ENCODE measurements around the genes CTSW, CST6 and RIN1.

- RRBS, result no CpG with 5 or more reads among the region's 12 CpGs
Observed at GRCh38 chr11:65588005-65588668, 7.5 kb downstream of the KCNK7 start.

DNA sequence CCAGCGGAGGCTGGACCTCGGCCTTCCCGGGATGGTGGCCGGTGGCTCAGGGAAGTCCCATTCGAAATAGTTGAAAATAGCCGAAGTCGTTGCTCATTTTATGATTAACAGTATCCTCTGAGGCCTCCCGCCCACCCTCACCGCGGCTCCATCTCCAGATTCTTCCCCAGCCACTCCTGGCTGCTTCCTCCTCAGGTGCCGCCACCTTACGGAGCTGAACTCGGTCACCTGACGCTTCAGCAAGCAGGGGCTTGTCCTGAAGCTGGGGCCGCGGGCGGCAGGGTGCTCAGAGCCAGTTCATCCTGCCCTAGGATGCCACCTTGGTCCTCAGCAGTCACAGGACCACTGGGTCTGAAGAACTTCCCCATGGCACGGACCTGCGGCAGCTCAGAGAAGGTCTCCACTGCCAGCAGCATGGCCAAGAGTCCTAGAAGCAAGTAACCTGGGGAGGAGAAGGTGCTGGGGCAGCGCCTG lies 2.8 kb downstream of the KCNK7 start:
- RRBS, result 70% methylated on average over 3 of the region's 20 CpGs

- RRBS, result 4% methylated on average over 23 of the region's 62 CpGs
Observed at GRCh38 chr11:65615905-65617043, 698 bp downstream of the PCNX3 start.

DNA sequence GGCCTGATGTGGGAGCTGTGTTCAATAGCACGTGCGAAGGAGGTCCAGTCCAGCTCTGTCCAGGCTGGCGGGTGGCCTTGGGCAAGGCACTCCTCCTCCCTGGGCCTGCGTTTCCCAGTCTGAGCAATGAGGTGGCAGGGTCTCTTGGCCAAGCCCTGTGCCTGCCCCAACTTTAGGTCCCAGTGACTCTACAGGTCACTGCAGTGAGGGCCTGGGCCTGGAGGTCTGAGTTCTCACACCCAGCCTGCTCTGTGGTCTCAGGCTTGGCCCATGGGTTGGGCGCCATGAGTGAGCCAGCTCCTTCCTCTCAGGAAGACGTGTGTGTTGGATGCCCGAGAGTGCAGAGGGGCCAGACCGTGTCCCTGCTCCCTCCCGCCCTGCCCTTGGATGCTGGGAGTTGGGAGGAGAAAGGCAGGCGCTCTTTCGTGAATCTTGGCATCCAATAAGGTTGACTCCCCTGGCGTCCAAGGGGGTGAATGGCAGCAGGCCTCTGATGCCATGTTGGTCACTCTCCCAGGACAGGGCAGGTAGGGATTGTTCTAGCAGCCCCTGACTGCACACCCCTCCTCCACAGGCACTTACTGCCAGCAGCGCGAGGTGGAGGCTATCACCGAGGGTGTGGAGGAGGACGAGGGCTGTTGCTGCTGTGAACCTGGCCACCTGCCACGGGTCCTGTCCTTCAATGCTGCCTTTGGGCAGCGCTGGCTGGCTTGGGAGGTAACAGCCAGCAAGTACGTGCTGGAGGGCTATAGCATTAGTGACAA lies 7.9 kb upstream of the SIPA1 start:
- RRBS, result no CpG with 5 or more reads among the region's 19 CpGs

DNA sequence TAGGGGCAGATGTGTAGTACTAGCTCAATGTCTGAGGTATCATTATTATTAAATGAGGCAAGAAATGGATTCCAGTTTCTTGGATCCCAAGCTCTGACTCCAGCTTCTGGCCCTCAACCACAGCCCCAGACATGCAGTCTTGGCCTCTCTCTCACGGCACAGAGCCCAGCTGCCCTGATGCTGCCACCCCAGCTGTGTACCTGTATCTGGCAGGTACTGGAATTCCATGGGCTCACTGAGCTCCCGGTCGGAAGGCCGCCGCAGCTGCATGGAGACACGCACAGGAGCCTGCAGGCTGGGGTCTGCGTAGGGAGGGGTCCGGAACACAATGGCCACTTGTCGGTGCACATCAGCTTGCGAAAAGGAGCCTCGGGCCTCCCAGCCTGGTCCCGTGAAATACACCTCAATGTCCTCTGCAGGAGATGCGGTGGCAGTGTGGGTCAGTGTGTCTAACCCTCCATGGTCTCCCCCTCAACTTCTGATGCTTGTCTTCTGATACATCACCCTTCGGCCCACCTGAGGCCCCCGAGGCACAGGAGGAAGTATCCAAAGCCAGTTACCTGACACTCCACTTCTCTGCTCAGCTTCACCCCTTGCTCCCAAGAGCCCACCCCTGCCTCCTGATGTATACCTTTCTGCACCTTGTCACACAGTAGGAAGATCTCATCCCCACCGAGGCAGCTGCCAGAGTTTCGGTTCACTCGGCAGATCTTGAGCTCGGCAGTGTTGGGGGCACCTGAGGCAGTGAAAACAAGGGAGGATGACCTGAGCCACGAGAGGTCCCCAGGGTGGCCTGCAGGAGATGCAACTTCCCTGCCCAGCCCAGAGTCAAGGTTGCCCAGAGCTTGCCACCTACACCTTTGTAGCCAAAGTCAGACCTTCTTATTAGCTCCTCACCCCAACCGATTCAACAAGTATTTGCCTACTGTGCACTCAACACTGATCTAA lies 4.4 kb downstream of the RELA start:
- RRBS, result 93% methylated on average over 7 of the region's 21 CpGs

GRCh38 chr11:65851592-65852605 lies 6.1 kb downstream of the CFL1 start:
- RRBS, result 85% methylated on average over 3 of the region's 15 CpGs

DNA sequence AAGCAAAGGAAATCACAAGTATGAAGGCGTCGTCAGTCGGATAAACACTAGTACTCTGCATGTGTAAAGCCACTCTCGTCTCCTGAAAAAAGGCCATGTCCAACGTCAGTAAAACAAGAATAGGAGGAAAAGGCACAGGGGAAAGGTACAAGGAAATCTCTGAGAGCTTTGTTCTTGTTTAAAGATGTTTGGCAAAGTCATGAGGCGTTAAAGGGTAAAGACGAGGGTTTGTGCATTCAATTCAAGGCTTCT lies 580 bp upstream of the CFL1 start:
- RRBS, result no CpG with 5 or more reads among the region's 7 CpGs

DNA sequence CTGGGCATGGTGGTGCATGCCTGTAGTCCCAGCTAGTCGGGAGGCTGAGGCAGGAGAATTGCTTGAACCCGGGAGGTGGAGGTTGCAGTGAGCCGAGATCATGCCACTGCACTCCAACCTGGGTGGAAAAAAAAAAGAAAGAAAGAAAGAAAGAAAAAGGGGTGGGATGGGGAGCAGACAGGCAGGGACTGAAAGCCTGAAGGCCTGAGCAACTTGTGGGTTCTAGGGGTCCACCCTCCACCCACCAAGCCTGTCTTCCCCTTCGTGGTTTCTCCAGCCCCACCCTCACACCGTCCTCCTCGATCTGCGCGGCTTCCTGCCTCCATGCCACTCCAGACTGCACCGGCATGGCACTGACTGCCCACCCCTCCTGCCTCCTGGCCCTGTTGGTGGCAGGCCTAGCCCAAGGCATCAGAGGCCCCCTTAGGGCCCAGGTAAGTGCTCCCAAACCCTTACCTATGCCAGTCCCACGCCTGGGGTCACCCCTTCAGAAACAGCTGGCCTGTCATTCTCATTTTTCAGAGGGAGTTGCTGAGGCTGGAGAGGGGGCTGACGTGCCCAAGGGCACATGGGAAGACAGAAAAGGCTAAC lies at the start of gene CTSW:
CTSW (plus strand) TSS at position 330 of the 591 bp plus-strand sequence.
- RRBS, result no CpG with 5 or more reads among the region's 11 CpGs

- RRBS, result no CpG with 5 or more reads among the region's 14 CpGs
Observed at GRCh38 chr11:65911607-65912383, 7.1 kb downstream of the C11orf68 start.

DNA sequence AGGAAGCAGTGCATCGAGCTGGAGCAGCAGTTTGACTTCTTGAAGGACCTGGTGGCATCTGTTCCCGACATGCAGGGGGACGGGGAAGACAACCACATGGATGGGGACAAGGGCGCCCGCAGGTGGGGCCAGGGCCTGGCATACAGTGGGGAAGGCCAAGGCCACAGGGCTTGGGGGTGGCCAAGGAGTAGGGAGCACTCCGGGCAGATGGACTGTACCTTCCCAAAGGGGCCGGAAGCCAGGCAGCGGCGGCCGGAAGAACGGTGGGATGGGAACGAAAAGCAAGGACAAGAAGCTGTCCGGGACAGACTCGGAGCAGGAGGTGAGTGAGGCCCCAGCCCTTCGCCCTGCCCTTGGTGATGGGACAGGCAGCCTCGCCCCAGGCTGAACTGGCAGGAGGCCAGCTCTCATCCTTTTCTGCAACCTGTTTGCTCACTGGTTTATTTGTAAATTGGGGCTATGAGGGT lies 1.1 kb downstream of the DRAP1 start:
- RRBS, result 49% methylated on average over 2 of the region's 16 CpGs

DNA sequence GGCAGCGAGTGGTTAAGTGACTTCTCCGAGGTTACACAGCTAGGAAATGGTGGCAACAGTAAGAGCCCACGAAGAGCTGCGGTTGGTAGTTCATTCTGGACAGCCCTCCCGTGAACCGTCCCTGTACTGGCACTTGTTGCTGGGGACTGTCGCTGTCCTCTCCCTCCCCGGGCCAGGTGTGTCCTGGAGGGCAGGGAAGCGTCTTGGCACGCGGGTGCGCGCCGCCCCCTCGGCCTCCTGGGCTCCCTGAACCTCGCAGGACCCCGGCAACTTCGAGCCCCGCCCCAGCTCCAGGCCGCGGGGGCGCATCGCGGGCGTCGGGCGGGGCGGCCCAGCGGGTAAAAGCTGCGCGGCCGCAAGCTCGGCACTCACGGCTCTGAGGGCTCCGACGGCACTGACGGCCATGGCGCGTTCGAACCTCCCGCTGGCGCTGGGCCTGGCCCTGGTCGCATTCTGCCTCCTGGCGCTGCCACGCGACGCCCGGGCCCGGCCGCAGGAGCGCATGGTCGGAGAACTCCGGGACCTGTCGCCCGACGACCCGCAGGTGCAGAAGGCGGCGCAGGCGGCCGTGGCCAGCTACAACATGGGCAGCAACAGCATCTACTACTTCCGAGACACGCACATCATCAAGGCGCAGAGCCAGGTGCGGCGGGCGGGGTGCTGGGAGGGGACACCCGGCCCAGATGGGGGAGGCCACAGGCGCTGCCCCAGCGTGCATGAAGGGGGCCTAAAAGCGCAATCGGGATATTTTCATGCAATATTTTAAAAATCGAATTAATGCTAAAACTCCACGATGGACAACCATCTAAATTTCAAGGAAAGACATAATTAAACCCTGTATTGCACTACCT lies at the start of gene CST6:
CST6 (plus strand) TSS at position 367 of the 851 bp plus-strand sequence.
- RRBS, result 6% methylated on average over 5 of the region's 74 CpGs

GRCh38 chr11:66015313-66016000 lies 3.6 kb downstream of the CST6 start:
- RRBS, result no CpG with 5 or more reads among the region's 13 CpGs

DNA sequence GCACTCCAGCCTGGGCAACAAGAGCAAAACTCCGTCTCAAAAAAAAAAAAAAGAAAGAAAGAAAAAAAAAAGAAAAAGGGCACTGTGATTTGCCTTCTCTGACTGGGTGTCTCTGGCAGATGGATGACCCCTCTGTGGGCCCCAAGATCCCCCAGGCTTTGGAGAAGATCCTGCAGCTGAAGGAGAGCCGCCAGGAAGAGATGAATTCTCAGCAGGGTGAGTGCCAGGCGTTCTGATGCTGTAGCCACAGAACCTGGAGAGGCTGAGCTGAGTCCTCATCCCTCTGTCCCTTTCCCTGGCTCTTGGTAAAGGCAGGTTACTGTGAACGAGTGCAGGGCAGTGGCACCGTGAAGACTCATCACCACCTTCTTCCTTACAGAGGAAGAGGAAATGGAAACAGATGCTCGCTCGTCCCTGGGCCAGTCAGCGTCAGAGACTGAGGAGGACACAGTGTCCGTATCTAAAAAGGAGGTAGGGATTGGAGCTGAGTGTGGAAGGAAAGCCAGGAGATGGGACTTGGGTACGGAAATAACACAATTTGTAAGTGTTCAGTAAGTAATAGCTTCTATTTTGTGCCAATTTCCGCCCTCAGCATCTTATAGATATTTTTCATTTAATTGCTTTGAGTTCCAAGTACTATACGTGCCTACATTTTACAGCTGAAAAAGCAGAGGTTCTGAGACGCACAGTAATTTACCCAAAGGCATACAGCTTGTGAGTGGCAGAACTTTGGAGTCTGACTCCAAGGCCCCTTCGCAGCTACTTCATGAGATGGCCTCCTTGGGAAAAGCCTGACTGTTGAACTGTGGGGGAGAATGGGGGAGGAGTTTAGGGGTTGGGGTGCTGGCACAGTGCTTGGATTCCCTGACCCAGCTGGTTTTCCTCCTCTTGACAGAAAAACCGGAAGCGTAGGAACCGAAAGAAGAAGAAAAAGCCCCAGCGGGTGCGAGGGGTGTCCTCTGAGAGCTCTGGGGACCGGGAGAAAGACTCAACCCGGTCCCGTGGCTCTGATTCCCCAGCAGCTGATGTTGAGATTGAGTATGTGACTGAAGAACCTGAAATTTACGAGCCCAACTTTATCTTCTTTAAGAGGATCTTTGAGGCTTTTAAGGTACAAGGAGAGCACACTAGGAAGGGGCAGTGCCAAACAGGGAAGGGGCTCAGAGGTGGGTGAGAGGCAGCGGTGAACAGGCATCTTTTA lies 6.2 kb downstream of the SF3B2 start:
- RRBS, result 95% methylated on average over 5 of the region's 24 CpGs

GRCh38 chr11:66220165-66220873 lies 37.2 kb upstream of the KLC2 start:
- RRBS, result no CpG with 5 or more reads among the region's 15 CpGs

DNA sequence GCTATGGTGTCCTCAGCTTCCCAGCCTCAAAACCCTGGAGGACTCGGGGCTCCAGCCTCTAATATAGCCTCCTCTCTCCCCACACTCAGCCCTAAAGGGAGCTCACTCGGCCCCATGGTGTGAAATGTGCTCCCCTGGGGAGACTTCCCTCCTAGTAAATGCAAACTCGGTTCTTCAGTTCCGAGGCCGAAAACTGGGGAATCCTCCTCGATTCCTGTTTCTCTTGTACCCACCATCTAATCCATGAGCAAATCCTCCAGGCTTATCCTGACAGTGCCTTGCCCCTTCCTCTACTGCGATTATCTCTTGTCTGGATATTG lies 10.6 kb upstream of the KLC2 start:
- RRBS, result no CpG with 5 or more reads among the region's 7 CpGs

GRCh38 chr11:66283318-66283984 lies 5.5 kb downstream of the CNIH2 start:
- RRBS, result no CpG with 5 or more reads among the region's 13 CpGs

DNA sequence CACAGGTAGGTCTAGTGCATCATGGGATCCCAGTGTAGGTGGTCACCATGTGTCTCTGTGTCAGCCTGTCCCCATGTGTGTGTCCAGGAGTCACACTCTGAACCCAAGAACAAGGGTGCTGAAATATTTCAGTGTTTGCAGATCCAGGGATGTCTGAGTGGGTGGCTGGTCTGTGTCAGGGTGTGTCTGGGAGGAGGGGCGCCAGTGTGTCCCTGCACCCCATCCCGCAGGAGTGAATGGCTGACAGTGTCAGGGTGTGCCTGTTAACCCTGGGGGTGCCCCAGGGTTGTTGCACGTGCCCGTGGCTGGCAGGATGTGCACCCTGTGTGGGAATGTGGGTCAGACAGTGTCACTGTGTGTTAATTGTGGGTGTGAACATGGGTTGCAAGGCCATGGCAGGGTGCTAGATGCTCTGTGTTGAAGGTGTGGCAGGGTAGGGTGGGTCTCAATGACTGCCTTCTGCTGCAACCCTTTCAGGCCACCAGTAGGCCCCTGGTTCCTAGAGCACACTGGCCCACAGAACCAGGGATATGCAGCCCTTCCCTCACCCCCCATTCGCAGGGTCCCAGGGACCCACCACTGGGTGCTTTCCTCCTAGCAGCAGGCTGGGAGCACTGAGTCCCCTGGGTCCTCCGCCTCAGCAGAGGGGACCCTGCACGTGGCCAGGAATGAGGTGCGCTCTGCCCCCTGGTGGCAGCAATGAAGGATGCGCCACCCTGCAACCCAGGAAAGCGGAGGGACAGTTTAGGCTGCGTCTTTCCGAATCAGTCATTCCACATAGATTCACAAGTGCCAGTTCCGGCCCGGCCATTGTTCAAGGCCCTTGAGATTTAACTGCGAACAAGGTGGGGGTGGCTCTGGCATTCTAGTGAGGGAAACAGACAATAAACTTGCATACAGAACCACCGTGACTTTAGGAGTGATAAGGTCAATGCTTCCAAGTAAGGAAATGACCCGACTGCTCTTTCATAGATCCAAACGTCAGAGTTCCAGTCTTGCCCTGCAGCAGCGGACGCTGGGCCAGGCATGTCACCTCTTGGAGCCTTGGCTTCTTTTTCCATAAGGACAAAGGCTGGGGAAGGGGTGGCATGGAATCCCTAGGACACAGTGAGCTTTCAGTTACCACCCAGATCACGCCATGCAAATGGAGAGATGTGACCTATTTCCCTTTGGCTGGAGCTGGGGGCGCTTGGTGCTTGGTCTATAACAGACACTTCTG lies 8.0 kb downstream of the RIN1 start:
- RRBS, result no CpG with 5 or more reads among the region's 22 CpGs

DNA sequence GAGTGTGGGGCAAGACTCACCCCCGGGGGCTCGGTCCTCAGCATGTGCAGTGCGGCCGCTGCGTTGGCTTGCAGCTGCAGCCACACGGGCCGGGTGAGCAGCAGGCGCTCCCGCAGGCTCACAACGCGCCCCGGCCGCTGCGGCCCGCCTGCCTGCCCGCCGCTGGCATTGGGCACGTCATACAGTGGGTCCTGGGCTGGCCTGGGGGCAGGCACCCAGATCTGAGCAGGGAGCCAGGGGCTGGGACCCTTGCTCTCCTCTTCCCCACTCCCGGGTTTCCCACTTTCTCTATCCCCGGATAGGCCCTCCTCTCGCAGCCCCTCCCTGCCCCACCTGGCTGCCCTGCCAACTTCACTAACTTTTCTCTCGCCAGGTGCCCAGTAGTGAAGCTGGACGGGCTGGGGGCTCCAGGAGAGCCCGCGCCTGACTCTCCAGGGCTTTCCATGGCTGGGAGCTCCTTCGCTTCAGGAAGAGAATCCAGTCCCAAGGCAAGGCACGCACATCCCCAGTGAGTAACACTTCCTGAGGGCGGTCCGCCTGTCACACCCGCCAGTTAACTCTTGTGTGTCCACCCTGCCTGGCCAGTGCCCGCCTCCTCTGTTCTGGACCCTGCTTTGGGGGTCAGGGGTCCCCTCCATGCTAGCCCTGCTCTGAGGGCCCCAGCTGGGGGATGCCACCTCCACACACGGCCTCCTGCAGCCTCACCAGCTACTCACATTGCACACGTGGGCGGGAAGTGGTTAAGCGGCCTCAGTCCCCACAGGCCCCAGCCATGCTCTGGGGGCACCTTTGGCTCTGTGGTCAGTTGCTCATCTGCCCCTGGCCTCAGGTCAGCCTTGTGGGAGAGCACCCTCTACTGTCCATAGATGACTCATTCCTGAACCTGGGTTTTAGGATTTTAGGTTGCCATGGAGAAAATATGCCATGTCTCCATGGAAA lies at the start of gene RIN1:
RIN1 (minus strand) TSS at position 477 of the 939 bp plus-strand sequence.
- RRBS, result 3% methylated on average over 12 of the region's 35 CpGs

GRCh38 chr11:66351243-66351360 lies 3.7 kb upstream of the B4GAT1 start:
- RRBS, result no CpG with 5 or more reads among the region's 3 CpGs

GRCh38 chr11:66360058-66361100 lies 11.2 kb downstream of the SLC29A2 start:
- RRBS, result no CpG with 5 or more reads among the region's 23 CpGs